ENCODE data around the gene CALHM1.

DNA sequence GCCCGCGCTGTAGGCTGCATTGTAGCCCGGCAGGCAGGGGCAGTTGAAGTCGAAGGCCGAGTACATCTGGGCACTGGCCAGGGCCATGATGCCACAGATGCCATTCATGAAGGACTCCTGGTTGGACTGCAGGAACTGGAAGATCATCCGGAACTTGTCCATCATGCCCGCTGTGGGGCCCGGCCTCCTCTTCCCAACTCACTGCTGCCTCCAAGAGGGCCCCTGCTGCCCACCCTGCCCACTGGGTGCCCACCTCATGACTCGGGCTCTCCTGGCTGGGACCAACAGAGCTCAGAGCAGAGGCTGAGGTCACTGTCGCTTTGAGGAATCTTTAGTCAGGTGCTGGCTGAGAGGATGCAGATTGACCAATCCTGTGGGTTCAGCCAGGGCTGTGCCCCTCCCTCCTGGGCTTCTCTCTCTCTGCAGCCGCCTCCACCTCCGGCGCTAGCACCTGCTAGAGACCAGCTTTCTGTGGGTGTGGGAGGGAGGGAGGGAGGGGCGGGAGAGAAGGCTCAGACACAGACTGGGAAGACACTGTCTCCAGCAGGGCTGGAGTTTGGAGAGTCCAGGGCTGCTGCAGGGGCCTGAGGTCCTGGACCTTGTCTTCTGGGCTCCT, at the start of gene CALHM1:
Gene CALHM1 (minus strand): TSS at position 314 of the 616 bp plus-strand sequence.
- PRO-cap, 2 experiments = no peak in any of the 2 experiments

DNA sequence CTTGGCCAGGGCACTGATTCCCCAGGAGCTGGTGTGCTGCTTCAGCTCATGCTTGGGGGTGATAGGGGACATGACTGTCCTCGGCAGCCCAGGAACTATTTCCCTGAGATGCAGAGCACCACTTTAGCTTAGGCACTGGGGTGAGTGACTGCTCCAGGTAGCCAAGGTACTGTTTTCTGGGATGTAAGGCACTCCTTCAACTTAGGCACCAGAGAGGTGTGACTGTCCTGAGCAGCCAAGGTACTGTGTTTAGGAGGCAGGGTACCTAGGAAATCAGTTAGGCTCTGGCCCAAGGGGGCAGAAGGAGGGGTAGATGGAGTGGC, 41.9 kb downstream of the NEURL1 start:
- PRO-cap, 2 experiments = no peak in any of the 2 experiments

DNA sequence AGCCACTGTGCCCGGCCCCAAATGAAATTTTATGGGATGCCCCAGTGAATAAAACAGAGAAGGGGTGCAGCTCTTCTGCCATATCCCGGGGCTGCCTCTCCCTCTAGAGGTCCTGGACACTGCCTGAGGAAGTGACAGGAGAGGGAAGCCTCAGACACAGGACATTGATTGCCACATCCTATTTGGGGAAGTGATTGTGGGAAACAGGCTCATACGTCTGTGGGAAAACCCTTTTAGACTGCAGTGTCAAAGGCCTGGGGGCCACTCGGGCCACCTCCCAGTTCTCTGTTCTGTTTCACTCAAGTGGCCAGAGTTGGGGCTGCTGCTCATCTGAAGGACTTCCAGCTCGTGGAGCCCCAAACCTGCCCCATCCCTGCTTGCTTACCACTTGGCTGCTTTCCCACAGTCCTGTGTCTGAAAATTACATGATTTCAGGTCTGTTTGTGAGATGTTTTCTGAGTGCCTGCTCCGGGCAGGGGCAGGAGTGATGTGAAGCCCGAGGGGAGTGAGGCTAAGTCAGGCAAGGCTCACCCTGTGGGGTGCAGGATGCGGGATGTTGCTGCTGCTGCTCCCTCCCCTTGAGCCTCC, 58.2 kb downstream of the NEURL1 start:
- PRO-cap, 2 experiments = no peak in any of the 2 experiments

DNA sequence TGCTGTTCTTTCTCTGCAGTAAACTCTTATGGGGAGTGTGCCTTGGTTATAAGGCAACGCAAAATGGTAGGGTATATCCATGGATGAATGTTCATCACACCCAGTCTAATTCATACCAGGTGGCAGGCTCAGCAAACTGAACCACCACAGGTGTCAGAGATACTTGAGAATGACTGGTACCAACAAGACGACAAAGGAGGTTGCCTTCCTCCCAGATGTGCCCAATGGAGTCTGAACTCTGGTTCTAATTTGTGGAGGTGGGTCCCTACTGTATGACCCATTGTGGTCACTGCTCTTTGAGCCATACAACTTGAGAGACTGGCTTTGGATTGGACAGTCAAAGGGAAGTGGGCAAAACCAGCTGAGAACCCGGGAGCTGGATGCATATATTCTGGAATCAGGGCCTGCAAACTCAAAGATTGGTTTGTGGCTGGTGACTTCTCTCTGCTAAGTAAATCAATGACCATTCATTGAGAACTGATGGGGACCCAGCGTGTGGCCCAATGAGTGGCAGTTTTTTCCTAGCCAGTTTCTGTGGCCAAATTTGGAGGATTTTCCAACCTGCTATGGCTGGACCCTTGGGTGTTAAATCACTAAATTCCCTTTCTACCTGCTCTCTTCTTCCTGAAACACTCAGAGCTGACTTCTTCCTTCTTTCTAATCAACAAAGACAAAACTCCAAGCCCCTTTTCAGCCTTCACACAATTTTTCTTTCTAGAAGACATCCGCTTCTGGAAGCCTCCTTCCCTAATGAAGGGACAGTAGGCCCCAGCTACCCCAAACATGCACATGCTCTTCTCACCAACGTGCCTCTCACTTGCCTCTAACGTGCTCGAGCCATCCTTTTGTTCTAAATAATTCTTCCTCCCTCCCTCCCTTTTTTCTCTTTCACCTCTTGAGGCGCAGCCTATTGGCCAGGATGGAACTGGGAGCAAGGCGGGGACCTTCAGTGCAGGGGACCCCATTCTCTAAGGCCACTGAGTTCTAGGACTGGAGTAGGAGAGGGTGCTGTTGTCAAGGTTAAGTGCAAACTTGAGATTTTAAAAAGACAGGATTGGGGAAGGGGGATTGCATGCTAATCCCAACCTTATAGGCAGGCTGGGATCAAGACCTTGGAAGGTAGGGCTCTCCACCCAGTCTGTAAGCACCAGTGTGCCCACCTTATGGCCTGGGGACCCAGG, 101.6 kb downstream of the NEURL1 start:
- PRO-cap, 2 experiments = no peak in any of the 2 experiments

DNA sequence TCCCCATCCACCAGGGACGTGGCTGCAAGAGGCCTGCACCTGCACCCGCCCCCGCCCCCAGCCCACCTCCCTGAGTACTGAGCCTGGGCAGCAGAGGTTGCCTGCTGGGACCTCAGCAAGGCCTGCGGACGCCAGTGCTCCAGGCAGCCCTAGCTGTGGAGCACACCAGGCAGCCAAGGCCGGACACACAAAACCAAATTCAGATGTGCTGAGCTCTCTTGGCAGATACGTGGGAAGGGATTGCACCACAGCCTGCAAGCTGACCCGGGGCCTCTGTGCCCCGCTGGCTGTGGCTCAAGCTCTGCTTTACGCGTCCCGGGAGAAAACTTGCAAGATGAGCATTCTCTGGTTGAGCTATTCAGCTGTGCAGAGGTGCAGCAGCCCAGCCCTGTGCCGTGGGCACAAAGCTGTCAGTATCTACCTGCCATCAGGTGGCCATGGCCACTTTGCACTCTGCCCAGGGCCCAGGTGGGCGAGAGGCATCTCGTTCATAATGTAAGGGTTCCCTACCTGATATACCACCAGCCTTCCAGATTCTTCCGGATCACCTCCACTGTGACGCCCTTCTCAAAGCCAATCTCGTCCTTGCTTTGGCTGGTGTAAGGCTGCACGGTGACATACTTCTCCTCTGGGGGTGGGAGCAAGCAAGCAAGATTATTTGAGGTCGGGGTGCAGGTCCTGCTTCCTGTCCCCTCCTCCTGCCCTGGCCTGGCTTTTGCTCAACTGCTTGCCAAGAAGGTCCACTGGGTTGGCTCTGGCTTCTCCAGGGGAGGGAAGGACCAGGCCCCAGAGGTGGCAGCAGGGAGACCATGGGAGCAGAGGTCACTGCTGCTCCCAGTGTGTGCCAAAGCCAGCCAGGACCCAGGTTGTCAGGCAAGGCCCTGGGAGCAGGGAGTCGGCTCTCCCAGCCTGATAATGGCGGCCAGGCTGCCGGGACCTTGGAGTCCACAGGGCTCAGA, 123.5 kb downstream of the NEURL1 start:
- PRO-cap, 2 experiments = no peak in any of the 2 experiments

GRCh38 chr10:103751753-103751994, 103.7 kb downstream of the SH3PXD2A start:
- PRO-cap, 2 experiments = no peak in any of the 2 experiments

DNA sequence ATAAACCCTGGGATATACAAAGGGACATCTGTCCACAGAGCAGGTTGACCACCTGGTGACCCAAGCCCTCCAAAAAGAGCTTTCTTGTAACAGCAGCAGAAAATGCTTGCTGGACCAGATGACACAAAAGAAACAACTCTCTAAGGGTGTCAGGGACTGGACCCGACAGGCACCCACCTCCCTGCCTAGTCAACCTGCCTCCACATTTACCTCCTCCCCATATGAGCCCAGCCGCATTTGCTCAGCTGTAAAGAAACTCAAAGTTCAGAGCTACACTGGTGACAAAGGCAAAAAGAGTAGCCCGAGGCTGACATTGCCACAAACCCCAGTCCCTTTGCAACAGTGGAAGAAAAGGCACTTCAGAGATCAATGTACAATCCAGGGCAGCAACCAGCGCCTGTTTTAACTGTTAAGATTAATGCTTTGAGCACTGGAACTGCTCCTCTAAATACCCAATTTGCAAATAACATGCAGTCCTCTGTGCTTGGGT, 1.5 kb downstream of the SH3PXD2A start:
- PRO-cap, 2 experiments = peak in 1 of 2 experiments; most common plus-strand start position 267 of the sequence (in 1); most common minus-strand start position 191 of the sequence (in 1)

GRCh38 chr10:103894241-103894935, 23.6 kb downstream of the STN1 start:
- PRO-cap, 2 experiments = no peak in any of the 2 experiments

- PRO-cap, 2 experiments = no peak in any of the 2 experiments
Observed at GRCh38 chr10:103910759-103911758, 6.9 kb downstream of the STN1 start.

DNA sequence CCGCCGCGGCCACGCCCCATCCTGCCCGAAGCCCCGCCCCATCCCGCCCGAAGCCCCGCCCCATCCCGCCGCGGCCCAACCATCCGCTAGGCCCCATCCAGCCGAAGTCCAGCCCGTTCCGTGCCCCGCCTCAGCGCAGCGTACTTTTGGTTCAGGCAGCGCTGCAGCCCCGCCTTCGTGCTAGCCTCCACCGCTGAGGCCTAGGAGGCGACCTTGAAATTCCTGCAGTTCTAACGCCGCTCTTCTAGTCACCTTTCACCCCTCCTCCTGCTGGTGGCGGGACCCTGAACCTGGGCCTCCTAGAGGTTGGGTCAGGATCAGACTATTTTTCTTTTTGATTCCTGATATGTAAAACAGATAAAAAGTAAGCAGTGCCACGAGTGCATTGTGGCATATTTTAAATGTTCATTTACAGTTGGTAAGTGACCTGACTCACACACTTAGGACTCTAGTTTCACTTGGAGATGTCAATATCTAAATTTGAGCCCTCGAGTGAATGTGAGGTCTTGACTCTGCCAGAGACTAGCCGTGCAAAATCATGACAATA, 458 bp upstream of the STN1 start:
- PRO-cap, 2 experiments = peak in 2 of 2 experiments; most common plus-strand start position 143 of the sequence (in 1)

DNA sequence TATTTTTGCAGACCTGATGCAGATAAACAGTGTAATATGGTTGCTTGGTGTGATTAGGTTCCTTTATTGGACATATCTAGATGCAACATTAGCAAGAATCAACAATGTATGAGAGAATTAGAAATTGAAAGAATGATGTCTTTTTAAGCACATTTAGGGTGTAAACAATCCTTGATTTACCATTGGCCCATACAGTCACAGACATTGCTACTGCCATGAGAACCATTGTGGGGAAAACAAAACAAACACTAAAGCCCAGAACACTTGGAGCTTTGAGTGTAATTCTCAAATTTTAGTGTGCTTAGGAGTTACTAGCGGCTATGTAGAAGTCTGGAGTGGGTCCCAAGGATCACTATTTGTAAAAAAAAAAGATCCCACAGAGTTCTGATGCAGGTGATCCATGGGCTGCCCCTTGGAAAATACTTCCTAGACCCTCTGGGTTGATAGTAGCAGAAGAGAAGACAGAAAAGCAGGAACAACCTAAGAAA, 36.8 kb downstream of the SLK start:
- PRO-cap, 2 experiments = no peak in any of the 2 experiments

DNA sequence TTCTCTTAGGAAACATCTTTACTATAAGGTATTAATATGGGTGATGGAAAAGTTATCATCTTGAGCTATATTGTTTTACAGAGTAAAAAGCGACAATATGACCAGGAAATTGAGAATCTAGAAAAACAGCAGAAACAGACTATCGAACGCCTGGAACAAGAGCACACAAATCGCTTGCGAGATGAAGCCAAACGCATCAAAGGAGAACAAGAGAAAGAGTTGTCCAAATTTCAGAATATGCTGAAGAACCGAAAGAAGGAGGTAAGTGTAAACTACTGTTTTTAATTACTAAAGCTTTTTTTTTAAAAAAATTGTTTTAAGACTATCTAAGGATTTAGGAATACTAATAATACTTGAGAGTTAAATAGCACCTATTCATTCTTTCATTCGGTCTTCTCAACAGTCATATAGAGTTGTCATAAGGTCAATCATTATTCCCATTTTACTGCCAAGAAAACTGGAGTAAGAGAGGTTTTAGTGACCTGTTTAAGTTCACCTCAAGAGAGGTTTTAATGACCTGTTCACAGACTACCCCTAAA, 41.2 kb downstream of the SLK start:
- PRO-cap, 2 experiments = no peak in any of the 2 experiments

DNA sequence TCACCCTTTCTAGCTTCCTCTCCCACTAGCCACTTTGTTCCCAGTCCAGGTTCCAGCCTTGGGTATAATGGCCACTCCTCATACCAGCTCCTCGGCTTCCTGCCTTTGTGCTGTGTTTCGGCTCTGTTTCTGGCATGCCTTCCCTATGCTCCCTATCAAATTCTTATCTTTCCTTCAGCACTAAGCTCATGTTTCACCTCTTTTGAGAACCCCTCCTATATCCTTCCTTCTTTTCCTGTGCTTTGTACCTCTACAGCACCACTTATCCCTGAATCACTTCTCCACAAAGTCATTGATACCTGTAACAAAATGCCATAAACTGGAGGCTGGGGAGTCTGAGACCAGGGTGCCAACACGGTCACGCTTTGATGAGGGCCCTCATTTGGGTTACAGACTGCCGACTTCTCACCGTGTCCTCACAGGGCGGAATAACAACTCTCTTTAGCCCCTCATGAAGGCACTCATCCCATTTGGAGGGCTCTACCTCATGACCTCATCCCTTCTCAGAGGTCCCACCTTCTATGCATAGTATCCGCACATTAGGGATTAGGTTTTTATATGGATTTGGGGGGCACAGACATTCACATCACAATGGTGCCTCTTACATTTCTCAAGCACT, 57.6 kb downstream of the SLK start:
- PRO-cap, 2 experiments = no peak in any of the 2 experiments

DNA sequence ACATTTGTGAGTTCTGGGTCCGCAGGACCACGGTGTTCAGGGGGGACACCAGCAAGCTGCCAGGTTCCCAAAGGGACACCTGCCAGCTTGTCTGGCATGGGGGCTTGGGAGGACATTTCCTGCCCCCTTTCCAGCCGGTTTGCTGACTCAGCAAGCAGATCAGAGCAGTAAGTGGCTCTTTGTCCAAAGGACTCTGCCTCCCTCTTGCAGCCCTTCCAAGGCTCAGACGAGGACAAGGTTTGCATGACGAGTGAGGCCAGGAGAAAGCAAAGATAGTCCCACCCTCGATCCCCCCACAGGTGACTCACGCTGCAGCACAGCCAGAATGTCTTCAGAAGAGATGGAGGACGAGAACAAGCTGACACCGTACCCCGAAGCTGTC, 49.0 kb downstream of the COL17A1 start:
- PRO-cap, 2 experiments = peak in 2 of 2 experiments; most common plus-strand start position 245 of the sequence (in 1); most common minus-strand start position 213 of the sequence (in 2)

- PRO-cap, 2 experiments = no peak in any of the 2 experiments
Observed at GRCh38 chr10:104056900-104057401, 28.7 kb downstream of the COL17A1 start.

GRCh38 chr10:104064269-104064701, 21.4 kb downstream of the COL17A1 start:
- PRO-cap, 2 experiments = no peak in any of the 2 experiments

DNA sequence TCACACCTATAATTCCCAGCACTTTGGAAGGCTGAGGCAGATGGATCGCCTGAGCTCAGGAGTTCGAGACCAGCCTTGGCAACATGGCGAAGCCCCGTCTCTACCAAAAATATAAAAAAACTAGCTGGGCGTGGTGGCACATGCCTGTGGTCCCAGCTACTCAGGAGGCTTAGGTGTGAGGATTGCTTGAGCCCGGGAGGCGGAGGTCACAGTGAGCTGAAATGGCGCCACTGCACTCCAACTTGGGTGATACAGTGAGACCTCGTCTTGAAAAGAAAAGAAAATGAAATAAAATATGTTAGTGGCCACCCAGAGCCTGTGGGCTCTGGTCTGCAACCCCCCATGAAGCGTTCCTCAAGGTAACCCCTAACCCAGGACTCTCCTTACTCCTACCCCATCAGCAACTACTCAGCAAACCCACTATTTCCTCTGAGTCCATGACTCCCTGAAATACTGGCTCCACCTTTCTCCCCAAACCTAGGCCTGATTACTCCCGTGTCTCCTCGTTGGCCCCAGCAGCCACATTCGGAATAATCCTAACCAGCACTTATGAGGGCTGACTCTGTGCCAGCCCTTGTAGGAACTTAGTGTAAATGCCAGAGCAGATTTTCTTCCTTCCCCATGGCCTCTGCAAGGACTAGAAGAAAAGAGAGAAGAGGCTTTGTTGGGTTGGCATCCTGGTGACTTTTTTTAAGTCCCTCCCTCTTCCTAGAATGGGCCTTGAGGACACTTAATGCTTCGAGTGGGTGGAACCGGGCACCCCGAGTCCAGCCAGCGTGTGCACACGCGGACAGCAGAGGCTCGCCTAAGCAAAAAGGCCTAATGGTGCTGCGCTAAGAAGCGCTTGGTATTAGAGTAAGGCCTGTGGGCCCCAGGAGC, 13.1 kb downstream of the ITPRIP start:
- PRO-cap, 2 experiments = no peak in any of the 2 experiments

DNA sequence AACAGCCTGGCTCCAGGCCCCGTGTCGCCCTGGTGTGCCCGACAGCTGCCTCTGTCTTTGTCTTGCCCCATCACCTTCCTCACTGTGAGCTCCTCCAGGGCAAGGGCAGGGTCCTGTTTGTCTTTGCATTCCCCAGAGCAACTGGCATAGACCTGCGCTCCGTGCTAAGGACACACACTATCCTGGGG, 10.5 kb downstream of the ITPRIP start:
- PRO-cap, 2 experiments = no peak in any of the 2 experiments

DNA sequence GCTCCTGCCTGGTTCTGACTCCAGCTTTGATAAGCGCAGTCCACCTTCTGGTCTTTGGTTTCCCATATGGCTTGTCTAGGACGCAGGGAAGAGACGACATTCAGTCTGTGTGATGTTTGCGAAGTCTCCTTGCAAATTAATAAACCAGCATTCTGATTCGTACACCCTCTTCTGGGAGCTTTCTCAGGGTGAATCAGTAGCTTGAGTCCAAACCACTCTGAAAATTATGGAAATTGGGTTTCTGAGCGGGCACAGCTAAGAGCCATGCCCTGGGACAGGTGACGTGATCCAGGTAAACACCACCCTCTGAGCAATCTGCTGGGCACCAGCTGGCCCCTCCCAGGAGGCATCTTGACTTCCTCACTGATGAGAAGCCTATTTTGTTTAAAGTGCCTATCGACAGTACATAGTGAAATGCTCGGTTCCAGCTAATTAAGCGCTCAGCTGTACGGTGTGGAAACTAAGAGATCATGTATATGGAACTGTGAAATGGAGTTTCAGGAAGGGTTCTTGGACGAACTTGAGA, 3.4 kb downstream of the ITPRIP start:
- PRO-cap, 2 experiments = no peak in any of the 2 experiments

- PRO-cap, 2 experiments = no peak in any of the 2 experiments
Observed at GRCh38 chr10:104639304-104639928, 1.7 kb upstream of the SORCS3 start.

Data from Colon Carcinoma Metastatic in the Brain (tissue), 2 donors.